ENCODE measurements around a stretch of chr21.

DNA sequence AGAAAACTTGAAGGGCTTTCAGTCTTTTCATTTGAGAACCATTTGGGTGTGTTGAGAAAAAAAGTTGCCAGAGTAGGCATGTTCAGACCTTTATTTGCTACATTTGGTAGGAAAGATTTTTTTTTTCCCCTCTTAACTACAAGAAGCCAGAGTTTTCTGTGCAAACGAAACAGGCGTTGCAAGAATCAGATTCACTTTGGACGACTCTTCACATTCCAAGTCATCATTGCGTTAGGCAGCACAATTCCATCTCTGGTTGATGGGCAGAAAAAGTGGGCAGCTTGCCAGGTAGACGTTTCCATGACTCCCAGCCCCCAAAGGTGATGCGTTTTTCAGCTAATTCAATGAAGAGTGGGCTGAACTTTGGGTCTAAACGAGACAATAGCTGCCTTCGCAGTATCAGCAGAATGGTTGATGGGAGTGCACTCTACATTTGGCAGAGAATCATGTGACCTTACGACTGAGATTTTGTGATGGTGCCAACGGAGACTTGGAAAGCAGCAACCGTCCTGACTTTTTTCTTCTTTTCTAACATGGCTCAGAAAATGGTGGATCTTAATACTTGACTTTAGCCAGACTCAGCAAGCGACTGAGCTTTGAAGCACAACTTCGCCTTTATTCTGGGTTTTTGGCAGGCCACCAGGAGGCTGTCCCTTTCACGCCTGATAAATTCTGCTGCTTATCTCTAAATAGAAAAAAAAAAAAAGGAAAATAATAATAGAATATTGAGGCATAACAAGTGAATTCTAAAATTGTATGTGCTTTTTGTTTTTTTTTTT, 804.6 kb downstream of the USP25 start:
- RRBS = no CpG with 5 or more reads among the region's 14 CpGs

GRCh38 chr21:16538956-16539203, 809.1 kb downstream of the USP25 start:
- RRBS = no CpG with 5 or more reads among the region's 5 CpGs

GRCh38 chr21:16539706-16539905, 809.8 kb downstream of the USP25 start:
- RRBS = no CpG with 5 or more reads among the region's 1 CpG

GRCh38 chr21:16710073-16710424, 802.8 kb upstream of the CXADR start:
- RRBS = no CpG with 5 or more reads among the region's 2 CpGs

DNA sequence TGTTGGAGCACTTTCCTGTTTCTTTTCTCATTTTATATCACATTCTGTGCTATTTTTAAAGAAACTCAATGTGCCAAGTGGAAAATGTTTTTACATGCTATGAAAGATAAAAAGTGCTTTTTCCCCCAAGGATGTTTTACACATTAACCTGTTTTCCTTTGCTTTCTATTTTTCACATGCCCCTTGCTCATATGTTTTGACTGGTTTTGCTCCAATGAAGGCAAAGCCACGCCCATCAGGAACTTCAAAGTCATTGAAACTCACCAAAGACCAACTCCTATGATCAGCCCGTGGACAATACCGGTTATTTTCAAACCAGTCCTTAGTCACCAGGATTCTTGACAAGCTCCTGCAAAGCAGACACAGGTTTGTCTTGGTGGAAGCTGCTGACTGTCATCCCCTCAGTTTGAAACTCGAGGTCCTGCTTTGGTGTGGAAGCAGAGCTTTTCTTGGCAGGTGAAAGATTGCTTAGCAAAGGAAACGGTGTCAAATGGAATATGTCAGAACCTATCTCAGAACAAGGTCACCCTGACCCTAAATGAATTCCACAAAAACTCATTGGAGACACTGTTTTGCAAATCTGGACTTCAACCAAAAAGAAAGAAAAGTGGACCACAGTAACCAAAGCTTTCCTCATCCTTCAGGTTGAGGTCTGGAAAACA, 384.7 kb upstream of the CXADR start:
- RRBS = no CpG with 5 or more reads among the region's 5 CpGs

DNA sequence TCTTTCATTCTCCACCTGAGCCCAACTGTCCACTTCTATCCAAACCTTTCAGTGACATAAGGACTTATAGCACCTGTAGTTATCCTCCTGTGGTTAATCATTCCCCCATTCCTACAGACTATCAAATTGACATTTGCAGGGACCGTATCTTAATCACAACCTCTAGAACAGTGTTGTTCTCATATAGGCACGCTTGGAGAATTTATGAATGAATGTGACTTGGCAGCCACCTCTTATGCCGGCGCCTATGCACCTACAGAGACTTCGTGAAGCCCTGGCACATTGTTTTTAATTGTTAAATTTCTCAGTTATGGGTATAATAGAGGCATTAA, 83.8 kb upstream of the CXADR start:
- RRBS = no CpG with 5 or more reads among the region's 5 CpGs

DNA sequence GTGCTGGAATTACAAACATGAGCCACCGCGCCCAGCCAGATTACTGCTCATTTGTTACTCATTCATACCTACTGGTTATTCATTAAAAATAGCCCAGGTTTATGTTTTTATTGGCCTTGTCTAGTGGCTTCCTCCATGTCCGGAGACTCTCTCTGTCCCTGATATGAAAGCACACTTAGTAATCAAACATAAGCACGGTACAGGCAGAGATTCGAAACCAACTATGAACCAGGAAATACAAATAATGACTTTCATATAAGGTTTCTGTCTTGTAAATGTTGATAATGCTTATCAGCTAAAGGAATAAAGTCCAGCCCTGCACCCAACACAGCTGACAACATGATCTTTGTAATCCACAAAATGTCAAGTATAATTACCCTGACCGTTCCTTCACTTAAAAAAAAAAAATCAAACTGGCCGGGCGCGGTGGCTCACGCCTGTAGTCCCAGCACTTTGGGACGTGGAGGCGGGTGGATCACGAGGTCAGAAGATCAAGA, 50.4 kb upstream of the CXADR start:
- RRBS = no CpG with 5 or more reads among the region's 13 CpGs

GRCh38 chr21:17522781-17523102, 9.9 kb downstream of the CXADR start:
- RRBS = no CpG with 5 or more reads among the region's 1 CpG

GRCh38 chr21:17547040-17547815, 34.4 kb downstream of the CXADR start:
- RRBS = no CpG with 5 or more reads among the region's 8 CpGs

GRCh38 chr21:17610680-17611835, 1.6 kb downstream of the BTG3 start:
- RRBS = no CpG with 5 or more reads among the region's 25 CpGs

- RRBS = no CpG with 5 or more reads among the region's 10 CpGs
These were observed 43.3 kb downstream of the C21orf91 start for GRCh38 chr21:17775826-17776359.

DNA sequence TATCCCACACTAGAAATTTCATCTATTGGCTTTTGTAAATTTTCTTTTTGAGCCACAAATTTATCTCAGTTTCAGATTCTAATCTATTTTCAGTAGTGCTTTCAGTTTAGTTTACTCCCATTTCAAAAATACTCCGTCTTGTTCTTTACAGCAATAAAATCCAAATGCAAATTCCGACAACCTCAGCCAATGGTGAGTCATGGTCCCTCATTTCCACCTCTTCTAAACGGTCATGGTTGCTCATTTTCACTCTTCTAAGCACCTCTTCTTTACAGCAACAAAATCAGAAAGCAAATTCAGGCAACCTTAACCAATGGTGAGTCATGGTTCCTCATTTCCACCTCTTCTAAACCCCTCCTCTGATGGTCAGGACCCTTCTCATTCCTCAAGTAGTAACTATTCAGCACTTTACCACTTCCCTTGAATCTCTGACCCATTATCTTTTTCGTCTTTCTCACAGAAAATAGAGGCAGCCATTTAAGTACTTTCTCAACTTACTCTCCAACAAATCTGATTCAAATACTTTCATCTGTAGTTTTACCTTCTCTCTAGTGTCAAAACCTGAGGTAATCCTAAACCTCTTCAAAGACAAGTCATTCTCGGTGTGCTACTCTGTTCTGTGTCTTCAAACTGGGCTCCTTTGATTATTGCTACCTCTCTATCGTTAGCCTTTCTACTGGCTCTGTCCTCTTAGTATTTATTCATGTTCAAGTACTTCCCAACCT, 34.3 kb downstream of the C21orf91 start:
- RRBS = no CpG with 5 or more reads among the region's 6 CpGs

GRCh38 chr21:17795007-17795657, 24.0 kb downstream of the C21orf91 start:
- RRBS = no CpG with 5 or more reads among the region's 5 CpGs

GRCh38 chr21:19303824-19304148, 900.2 kb upstream of the TMPRSS15 start:
- RRBS = no CpG with 5 or more reads among the region's 1 CpG

DNA sequence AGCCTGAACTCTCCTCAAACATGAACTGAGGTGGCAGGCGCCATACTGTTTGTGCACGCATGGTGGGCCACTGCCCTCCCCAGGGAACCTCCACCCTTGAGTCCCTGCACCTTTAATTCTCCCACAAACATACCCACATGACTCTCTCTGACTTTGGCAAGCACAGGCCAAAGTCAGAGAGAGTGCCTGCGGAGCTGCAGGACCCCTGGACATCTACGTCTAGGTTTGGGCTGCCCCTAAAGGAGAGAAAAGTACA, 260.4 kb downstream of the NCAM2 start:
- RRBS = no CpG with 5 or more reads among the region's 4 CpGs

DNA sequence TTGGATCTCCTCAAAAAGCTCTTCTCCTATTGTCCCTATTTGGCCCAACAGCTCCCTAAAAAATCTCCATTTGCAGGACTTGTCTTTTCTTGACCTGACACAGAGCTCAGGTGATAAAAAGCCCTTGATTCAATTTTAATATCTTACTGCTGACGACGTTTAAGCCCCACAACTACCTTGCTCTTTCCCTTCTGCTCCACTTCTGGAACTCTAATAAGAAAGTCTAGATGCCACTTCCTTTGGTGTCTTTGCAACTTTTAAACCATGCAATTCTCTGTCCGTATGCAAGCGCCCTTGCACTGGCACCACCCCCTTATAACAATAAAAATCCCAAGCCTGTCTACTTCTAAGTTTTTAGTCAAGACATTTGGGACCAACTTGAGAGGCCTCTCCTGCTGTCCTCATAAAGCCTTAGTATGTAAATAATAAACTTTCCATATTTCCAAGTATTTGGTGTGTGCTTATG, 796.2 kb downstream of the MRPL39 start:
- RRBS = no CpG with 5 or more reads among the region's 4 CpGs

DNA sequence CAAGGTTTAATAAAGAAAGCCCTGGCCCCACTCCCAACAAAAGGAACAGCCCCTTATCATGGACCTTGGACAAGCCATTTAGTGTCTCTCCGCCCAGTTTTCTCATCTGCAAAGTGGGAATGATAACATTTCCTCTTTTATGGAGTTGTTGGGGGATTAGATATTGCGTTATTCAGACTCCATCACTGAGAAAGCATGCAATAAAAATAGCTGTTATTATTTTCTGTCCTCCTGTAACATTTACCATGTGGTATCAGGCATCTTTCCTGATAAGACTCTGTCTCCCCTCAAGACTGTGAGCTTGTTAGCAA, 1.3 kb upstream of the JAM2 start:
- RRBS = no CpG with 5 or more reads among the region's 2 CpGs

DNA sequence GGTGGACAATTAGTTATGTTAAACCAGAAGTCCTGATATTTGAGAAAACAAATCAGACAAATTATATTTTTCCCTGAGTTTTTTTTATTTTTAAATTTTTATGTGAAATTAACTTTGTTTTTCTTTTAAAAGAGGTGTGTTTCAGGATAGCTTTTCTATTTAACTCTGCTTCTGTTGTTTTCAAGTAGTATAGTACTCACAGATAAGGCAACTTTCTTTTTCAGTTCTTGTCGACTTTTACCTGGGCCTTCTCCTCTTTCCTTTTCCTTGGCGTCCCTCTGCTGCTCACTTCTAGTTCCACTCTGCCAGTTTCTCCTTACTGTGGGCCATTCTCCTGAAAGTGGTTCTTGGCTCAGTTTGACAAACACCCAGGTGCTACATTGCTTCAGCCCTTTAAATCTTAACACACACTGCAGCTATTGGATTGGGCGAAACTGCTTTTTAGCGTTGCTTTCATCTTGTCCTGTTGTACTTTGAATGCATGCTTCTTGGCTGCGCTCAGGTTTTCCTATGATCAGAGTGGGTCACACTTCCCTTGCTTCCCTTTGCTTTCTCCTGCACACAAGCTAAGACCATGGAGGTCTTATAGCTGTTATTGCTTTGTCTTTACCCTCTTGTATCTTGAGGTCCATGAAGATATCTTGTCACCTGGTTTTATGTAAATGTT, 21.5 kb downstream of the GABPA start:
- RRBS = no CpG with 5 or more reads among the region's 5 CpGs

- RRBS = no CpG with 5 or more reads among the region's 2 CpGs
These were observed 195.5 kb downstream of the APP start for GRCh38 chr21:25975132-25975433.

DNA sequence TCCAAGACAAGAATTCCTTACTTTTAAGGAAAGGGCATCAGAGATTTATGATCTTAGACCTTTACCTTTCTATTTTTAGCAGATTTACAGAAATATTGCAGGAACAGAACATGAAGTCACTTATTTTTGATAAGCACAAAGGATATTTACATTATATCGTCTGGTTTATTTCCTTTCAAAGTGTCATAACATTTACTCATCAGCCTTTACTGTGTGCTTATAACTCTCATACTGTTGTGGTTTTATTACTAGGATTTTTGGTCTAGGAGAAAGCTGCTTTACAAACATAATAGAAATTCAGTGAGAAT, 47.6 kb downstream of the APP start:
- RRBS = no CpG with 5 or more reads among the region's 1 CpG

Data from HL-60 (cell line).